Psoas muscle (tissue), 2 donors: ENCODE data around the genes SYNE4 and YIF1B.

DNA sequence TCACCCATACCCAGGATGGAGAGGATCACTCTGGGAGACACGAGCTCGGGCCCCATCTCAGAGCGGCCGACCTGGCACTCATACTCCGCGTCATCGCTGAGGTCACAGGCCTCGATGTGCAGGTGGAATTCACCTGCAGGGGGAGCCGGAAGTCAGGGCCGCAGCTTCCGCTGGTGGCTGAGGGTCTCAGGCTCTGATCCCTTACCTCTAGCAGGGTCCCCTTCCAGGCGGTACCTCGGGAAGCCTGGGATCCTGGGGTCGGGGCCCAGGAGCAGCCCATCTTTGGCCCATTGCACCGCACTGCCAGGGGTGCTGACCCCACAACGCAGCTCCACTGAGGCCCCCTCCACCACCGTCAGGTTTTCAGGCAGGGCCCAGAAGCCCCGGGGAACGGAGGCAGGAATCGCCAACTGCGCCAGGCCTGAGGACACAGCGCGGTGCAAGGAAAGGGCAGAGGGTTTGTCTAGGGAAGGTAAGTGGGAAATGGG lies 1.0 kb downstream of the NPHS1 start:
- PRO-cap, 2 experiments, result no peak in any of the 2 experiments

DNA sequence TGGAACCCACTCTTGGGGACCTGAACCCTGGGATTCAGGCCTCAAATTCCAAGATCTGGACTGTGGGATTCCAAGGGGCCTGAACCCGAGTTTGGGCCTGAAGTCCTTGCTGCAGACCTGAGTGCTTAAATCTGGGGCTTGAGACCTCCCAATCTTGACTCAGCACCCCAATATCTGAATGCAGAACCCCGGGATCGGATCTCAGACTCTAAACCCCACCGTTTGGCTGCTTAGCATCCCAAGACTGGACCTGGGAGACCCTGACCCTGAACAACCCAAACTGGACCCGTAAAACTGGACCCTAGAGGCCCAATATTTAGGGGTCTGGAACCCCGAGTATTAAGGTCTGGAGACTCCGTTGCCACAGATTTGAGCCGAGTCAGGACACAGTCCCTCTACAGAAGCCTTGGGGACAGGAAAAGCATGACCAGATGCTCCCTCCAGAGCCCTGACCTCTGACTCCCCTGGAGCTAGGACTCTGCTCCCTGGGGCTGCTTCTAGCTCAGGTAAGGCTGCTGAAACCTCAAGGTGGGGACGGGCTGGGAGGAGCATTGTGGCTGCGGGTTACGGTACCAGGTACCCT lies 967 bp downstream of the LRFN3 start:
- PRO-cap, 2 experiments, result no peak in any of the 2 experiments

GRCh38 chr19:36008206-36009067 lies at the start of gene SYNE4:
SYNE4 (minus strand) TSS chr19:36008813.
- PRO-cap, 2 experiments, result no peak in any of the 2 experiments

GRCh38 chr19:36100970-36101378 lies 10.0 kb upstream of the OVOL3 start:
- PRO-cap, 2 experiments, result no peak in any of the 2 experiments

GRCh38 chr19:36160810-36161309 lies 8.6 kb upstream of the COX7A1 start:
- PRO-cap, 2 experiments, result no peak in any of the 2 experiments

DNA sequence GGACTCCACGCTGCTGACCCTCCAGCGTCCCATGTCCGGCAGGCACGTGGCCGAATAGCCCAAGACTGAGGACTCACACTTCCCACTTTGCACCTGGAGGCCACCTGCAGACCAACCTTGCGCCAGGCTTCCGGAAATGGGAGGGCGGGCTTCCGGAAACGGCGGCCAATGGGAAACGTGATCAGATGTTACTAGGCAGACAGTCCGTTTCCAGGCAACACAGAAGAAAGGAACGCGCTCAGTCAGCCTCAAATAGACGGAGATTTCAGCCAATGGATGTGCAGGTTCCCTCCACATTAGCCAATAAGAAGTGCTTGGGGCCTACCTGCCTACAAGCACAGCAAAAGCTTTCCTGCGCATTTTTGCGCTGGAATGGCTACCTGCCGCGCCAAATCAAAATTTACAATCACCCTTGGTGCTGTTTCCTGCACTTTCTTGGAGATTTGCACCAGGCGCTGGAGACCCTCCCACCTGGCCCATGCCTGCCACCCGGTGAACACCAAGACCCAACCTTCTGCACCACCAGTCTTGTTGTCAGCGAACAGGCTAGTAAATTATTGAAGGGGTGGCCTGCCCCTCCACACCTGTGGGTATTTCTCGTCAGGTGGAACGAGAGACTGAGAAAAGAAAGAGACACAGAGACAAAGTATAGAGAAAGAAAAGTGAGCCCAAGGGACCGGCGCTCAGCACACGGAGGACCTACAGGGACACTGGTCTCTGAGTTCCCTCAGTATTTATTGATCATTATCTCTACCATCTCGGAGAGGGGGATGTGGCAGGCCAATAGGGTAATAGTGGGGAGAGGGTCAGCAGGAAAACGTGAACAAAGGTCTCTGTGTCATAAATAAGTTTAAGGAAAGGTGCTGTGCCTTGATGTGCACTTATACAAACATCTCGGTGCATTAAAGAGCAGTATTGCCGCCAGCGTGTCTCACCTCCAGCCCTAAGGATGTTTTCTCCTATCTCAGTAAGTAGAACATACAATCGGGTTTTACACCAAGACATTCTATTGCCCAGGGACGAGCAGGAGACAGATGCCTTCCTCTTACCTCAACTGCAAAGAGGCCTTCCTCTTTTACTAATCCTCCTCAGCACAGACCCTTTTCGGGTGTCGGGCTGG lies 47.0 kb downstream of the ZFP14 start:
- PRO-cap, 2 experiments, result peak in 2 of 2 experiments; most common minus-strand start position 137 of the sequence (in 2)

DNA sequence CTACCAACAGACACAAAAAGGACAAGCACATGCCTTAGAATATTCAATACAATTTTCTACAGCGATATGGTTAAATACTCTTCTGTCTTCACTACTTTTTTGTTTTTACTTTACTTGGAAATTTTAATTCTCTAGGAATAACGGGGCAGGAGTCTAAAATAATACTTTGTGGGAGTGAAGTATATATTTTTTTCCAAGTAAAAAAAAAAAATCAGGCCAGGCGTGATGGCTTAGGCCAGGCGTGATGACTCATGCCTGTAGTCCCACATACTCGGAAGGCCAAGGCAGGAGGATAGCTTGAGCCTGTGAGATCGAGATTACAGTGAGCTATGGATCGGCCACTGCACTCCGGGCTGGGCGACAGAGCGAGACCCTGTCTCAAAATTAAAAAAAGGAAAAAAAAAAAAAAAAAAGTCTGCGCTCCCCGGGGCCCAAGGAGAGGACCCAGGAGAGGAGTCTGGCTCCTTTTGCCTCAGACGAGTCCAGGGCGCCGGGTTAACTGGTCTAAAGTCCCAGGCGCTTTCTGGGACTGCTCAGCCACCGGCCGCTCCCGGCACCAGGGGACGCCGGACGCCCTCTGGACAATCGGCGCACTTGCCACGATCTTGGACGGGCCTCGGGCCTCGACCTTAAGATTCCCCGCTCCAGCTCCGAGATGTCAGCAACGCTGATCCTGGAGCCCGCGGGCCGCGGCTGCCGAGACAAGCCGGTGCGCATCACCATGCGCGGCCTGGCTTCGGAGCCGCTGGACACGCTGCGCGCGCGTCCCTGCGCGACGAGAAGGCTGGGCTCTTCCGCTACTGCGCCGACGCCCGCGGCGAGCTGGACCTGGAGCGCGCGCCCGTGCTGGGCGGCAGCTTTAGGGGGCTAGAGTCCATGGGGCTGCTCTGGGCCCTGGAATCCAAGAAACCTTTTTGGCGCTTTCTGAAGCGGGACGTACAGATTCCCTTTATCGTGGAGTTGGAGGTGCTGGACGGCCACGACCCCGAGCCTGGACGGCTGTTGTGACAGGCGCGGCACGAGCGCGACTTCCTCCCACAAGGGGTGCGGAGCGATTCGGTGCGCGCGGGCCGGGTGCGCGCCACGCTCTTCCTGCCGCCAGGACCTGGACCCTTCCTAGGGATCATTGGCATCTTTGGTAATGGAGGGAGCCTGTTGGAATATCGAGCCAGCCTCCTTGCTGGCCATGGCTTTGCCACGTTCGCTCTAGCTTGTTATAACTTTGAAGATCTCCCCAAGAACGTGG lies 2.9 kb upstream of the ZFP82 start:
- PRO-cap, 2 experiments, result no peak in any of the 2 experiments

GRCh38 chr19:36972944-36974196 lies 57.2 kb downstream of the ZNF568 start:
- PRO-cap, 2 experiments, result no peak in any of the 2 experiments

DNA sequence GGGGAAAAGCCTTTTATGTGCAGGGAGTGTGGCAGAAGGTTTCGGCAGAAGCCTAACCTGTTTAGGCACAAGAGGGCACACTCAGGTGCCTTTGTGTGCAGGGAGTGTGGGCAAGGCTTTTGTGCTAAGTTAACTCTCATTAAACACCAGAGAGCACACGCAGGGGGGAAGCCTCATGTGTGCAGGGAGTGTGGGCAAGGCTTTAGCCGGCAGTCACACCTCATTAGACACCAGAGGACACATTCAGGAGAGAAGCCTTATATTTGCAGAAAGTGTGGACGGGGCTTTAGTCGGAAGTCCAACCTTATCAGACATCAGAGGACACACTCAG lies 7.5 kb upstream of the ZNF527 start:
- PRO-cap, 2 experiments, result no peak in any of the 2 experiments

DNA sequence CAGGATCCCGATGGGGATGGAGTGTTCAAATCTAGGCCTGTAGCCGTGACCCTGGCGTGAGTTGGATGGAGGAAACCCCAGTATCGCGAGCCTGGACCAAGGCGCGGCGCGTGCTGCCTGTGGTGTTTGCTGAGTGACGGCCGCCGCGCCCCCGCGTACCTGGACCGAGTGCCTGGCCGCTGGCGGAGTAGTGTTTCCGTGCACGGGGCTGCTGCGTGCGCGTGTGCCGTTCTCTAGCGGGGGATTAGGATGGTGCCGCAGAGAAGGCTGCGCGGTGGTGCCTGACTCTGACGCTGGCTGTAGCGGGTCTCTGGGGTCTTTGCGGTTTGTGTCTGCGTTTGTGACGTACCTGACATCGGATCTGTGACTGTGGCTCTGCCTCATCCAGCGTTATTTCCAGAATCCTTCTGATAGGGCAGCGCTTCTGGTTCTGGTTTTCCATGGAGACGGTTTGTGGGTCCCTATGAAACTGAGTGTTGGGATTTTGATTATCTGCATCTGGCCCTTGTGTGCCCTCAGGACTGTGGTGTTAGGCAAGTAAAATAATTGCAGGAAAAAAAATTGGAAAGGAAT lies 782 bp upstream of the ZFP30 start:
- PRO-cap, 2 experiments, result no peak in any of the 2 experiments

DNA sequence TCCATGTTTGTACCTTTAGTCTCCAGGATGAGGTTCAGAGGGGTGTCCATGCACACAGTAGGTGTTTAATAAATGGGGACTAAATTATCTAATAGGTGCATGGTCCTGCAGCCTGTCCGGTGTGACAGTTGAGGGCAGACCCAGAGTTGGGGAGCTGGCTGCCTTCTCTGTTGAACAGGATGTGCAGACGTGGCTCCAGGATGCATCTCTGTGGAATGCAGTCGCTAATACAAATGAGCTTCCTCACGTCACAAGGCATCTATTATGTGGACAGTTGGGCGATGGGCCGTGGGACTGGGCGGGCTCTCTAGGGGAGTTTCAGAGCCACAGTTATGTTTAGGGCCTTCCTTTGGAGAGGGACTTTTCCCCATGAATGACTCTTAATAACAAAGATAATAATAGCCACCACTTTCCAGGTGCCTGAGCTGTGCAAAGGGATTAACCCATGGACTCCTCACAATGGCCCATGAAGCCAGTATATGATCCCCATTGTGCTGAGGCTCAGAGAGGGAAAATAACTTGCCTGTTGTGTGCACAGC lies 71.1 kb downstream of the SIPA1L3 start:
- PRO-cap, 2 experiments, result no peak in any of the 2 experiments

- PRO-cap, 2 experiments, result no peak in any of the 2 experiments
These were observed 73.5 kb downstream of the SIPA1L3 start for GRCh38 chr19:37980379-37980984.

DNA sequence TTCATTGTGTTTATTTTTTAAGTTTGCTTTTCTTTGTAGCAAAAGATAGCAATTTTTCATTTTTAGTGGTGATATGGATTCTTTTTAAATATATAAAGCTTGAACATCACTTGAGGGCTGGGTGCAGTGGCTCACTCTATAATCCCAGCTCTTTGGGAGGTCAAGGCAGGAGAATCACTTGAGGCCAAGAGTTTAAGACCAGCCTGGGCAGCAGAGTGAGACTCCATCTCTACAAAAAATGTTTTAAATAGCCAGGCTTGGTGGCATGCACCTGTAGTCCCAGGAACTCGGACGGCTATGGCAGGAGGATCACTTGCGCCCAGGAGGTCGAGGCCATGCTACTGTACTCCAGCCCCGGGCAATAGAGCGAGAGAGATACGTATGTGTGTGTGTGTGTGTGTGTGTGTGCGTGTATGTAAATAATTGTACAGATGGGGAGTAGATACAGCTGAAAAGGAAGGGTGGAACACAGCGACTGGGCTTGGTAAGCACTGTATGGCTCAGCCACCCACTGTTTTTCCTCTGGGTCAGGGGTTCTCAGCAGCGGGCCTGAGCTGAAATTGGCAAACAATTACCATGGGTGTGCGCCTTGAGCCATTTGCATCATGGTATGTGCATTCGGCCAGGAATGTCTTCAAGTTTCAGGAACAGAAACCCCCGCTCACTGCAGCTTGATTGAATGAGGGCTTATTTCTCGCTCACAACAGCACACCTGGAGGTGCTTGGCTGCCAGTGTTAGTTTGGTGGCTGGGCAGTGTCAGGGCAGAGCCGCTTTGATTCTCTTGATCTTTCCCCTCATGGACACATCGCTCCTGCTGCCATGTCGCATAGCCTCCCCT lies 126.5 kb downstream of the SIPA1L3 start:
- PRO-cap, 2 experiments, result no peak in any of the 2 experiments

- PRO-cap, 2 experiments, result no peak in any of the 2 experiments
These were observed 153.0 kb downstream of the SIPA1L3 start for GRCh38 chr19:38059950-38060381.

GRCh38 chr19:38173298-38174145 lies 50.5 kb downstream of the DPF1 start:
- PRO-cap, 2 experiments, result peak in 2 of 2 experiments; most common plus-strand start chr19:38173621 (in 2)

- PRO-cap, 2 experiments, result no peak in any of the 2 experiments
These were observed 3.9 kb upstream of the DPF1 start for GRCh38 chr19:38227787-38228387.

DNA sequence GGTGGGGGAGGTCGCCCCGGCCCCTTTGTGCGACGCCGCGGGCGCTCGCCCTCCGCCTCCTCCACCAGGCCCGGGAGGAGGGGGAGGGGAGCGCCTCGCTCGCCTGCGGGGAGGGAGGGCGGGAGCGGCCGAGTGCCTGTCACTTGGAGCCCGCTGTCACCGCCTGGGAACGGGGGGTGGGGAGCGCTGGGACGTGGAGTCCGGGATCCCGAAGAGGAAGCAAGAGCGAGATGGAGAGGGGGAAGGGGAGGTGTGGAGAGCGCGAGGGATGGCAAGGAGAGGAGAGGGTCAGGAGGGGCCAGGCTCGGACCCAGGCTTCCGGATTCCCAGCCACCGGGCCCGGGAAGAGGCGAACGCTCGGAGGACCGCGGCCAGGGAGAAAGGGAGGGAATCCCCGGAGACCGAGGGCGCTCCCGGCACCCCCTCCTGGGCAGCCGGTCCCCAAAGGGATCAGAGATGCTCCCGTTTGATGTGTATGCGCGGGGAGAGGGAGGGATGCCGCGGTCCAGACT lies 4.5 kb upstream of the DPF1 start:
- PRO-cap, 2 experiments, result no peak in any of the 2 experiments

- PRO-cap, 2 experiments, result peak in 1 of 2 experiments; most common plus-strand start chr19:38278272 (in 1)
These were observed 13.8 kb downstream of the SPINT2 start for GRCh38 chr19:38278088-38278701.

GRCh38 chr19:38290407-38291354 lies 13.4 kb upstream of the C19orf33 start:
- PRO-cap, 2 experiments, result no peak in any of the 2 experiments

GRCh38 chr19:38315247-38316371 lies at the start of gene YIF1B:
YIF1B (minus strand) TSS chr19:38315947.
- PRO-cap, 2 experiments, result peak in 2 of 2 experiments; most common plus-strand start chr19:38316179 (in 1); most common minus-strand start chr19:38315935 (in 2)